Tibial nerve (tissue), 3 donors: ENCODE measurements around the gene CLN5.

- PRO-cap = no peak
- RAMPAGE, long total RNA, 3 experiments = no peak in any of the 3 experiments
These were observed 68.8 kb downstream of the LMO7 start for GRCh38 chr13:75704849-75705374.

DNA sequence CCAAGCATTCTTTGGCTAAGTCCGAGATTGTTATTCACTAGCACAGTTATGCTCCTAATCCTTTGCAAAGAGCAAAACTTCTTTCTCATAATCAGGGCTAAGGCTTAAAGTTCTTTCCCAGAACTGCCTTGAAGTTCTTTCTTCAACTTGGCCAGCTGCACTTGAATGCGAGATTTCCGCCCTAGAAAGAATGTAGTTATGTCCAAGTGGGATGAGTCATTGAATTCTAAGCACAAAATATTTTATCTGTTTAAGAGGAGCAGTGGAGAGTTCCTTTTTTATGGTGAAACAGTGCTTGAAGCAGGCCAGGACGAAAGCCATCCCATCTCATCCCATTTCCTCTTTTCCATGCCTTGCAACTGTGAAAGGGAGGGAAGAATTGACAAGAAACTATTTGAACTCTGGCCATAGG, 174.7 kb downstream of the KCTD12 start:
- PRO-cap = no peak
- RAMPAGE, long total RNA, 3 experiments = no peak in any of the 3 experiments

GRCh38 chr13:76747144-76747602, 139.0 kb downstream of the KCTD12 start:
- PRO-cap = no peak
- RAMPAGE, long total RNA, 3 experiments = no peak in any of the 3 experiments

DNA sequence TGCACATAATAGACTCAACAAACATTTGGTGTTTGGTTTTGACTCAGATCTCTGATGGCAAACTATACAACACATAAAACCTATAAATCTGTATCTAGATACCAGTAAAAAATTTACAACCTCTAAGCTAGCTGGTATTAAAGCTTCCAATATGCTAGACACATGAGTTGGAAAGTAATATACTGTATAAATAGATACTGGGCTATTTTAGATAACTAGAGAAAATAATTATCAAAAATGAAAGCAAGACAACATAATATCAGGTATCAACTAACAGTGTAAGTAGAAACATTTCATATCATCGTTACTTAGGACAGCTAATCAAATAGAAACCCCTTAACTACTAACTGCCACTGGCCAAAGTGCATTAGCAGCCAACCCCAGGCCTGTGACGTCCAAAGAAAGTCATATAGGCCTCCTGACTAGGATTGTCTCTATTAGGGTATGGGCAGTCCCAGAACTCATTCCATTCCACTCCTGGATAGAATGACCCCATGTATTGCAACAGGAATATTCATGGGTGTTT, 53.7 kb downstream of the KCTD12 start:
- PRO-cap = no peak
- RAMPAGE, long total RNA, 3 experiments = no peak in any of the 3 experiments

GRCh38 chr13:76887258-76887762, 1.1 kb upstream of the KCTD12 start:
- PRO-cap = unidirectional peak, minus-strand start at chr13:76887474
- RAMPAGE, long total RNA, 3 experiments = no peak in any of the 3 experiments

DNA sequence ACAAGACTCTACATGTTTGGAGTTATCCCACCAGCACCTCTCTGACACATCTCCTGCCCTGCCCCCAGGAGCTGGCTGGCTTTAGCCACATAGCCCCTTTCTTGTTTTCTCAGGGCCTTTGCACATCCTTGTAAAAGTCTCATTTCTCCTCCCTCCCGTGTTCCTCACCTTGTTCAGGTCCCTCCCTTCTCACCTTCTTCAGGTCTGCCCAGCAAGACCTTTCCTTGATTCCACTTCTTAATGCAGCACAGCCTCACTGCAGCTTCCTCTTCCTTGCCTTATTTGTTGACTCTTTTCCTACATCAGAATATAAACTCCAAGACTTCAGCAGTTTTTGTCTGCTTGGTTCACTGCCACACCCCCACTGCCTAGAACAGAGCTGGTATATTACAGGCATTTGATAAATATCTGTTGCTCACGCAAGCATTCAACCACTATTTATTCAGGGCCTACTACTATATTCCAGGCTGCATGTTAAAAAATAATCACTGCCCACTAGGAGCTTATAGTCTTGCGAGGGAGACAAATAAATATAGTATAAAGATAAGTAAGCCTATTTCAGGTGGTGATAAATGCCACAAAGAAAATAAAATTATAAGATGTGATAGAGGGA, 2.5 kb upstream of the KCTD12 start:
- PRO-cap = no peak
- RAMPAGE, long total RNA, 3 experiments = no peak in any of the 3 experiments

DNA sequence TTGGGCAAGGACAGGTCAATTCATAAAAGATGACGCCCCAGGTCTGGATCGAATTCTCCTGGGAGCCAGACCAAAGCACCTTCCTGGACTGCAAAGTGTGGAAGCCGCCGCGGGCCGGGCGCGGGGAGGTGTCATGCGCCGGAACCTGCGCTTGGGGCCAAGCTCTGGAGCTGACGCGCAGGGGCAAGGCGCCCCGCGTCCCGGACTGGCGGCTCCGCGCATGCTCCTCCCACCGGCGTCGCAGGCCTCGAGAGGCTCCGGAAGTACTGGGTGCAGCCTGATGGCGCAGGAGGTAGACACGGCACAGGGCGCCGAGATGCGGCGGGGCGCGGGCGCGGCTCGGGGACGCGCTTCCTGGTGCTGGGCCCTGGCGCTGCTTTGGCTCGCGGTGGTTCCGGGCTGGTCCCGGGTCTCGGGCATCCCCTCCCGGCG, at the start of gene CLN5:
Gene CLN5, plus strand, starts transcription at position 263 of the 432 bp plus-strand sequence.
- PRO-cap = bidirectional peak, plus-strand start at position 306 of the sequence, minus-strand start at position 135 of the sequence
- RAMPAGE, long total RNA, 3 experiments = start-site peak on the plus strand in 2 of 3 experiments, centred at positions 265 to 353 of the sequence, 18 to 83 reads per replicate

DNA sequence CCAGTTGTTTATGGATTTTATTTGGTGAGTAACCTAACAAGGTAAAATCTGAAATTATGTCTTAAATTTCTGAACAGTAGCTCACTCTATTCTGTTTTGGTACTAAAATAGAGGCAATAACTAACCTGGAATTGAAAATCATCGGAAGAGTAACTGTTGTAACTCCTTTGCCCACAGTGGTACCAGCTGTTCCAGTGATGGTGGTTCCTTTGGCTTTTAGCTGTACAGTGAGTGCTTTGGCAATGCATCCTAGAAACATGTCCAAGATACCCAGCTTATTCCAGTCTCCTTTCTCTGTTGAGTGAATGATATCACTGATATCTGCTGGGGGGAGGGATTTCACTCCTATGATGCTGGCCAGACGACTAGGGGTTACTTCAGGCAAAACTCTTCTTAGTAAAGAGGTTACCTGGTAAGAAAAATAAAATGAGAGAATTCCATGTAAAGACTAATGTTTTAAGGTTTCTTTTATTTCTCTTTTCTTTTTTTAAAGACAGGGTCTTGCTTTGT, 40.6 kb upstream of the FBXL3 start:
- PRO-cap = no peak
- RAMPAGE, long total RNA, 3 experiments = no peak in any of the 3 experiments

DNA sequence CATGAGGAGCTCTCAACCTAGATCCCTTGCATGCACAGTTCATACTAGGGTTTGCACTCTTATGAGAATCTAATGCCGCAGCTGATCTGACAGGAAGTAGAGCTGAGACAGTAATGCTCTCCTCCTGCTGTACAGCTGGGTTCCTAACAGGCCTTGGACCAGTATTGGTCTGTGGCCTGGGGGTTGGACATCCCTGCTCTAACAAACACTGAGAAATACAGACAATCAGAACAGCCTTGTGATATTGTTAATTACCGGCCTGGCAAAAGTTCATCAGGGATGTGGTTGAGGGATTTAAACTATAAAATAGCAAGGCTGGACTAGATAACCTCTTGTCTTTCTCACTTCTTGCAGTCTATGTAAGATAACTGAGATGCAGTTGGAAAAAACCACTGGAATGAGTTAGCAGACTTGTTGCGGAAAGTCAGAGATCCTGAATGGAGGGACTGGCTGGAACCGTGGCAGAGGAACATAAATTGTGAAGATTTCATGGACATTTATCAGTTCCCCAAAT, 82.4 kb upstream of the FBXL3 start:
- PRO-cap = no peak
- RAMPAGE, long total RNA, 3 experiments = no peak in any of the 3 experiments

DNA sequence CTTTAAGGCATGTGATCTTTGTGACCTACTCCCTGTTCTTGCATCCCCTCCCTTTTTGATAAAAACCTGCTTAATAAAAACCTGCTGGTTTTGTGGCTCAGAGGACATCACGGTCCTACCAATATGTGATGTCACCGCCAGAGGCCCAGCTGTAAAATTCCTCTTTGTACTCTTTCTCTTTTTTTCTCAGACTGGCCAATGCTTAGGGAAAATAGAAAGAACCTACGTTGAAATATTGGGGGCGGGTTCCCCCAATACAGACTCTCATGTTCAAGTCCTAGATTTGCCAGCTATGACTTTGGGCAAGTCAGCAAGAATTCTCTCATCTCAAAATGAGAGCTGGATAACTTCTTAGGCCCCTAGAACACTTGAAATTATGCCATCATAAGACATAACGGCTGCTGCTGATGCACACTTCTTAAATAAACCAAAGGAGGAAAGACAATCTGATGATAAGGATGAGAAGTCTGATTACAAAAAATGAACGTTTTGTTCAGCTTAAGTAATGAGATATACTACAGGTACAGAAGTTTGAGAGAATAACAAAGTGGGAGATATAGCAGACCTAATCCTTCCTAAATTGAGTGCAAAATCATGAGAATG, 83.7 kb upstream of the FBXL3 start:
- PRO-cap = no peak
- RAMPAGE, long total RNA, 3 experiments = no peak in any of the 3 experiments

DNA sequence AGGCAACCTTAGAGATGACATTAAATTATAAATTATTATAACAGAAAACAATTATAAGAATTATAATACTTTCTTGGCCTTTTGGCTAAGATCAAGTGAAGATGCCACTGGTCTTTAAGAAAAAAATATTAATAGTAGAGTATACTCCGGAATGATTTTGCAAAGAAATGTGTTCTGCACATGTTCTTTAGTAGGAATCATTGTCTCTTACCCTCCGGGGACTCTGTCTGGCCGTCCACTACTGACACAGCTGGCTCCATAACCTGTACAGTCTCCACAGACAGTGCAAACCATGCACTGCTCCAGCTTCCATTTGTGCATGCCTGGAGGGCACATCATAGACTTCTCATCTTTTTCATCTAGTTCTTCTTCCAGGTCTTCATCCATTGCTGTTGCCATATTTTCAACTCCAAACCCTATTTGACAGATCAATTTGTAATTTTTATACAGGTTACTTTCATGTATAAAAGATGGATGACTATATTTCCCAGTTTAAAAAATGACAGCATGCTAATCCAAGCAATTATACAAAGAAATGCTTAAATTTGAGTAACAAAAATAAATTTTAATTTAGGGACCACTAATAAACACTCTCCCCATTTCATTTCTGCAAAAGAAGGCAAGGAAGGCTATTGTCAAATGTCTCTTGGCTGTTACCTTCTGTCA, 75.8 kb downstream of the MYCBP2 start:
- PRO-cap = no peak
- RAMPAGE, long total RNA, 3 experiments = no peak in any of the 3 experiments

DNA sequence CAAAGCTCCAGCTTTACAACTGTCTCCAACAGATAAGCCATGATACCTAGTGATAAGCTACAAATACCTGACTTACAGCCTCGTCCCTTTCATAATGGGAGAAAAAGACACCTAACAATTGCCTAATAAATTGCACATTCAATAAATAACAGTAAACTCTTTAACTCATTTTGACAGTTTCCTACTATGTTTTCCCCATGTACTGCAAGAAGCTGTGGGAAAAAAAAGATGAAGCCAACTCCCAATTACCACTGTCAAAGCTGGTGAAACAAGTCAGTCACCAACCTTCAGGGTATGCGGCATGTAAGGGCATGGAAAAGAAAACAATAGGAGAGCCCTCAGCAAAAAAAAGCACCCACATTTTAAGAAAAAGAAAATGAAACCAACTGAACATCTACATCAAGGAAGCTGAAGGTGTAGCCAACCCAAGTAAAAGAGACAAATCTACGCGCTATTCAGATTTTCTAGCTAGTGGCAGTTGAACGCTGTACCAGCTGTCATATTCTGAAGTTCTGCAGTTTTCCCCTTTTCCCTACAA, 1.7 kb downstream of the MYCBP2 start:
- PRO-cap = no peak
- RAMPAGE, long total RNA, 3 experiments = no peak in any of the 3 experiments

DNA sequence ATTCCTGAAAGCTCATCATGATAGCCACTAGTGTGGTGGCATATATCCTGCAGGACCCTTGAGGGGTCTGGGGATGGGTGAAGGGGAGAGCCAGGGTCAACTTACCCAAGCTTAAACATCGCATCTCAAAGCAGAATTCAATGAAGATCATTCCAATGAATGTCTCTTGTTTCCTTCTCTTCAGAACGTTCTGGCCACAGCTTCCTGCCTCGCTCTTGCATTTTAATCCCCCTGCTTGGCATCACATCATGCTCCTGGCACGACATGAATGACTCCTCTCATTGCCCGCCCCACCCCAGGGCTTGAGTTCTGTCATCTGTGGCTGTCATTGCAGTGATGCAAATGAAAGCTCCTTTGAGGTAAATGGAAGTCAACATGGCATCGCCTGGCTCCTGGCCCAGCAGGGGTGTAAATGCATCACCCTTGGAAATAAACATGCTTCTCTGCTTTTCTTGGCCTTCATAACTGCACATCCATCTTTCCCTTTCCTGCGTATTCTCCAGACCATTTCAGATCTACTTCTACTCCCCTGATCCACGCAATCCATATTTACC, 48.6 kb downstream of the SCEL start:
- PRO-cap = no peak
- RAMPAGE, long total RNA, 3 experiments = no peak in any of the 3 experiments

DNA sequence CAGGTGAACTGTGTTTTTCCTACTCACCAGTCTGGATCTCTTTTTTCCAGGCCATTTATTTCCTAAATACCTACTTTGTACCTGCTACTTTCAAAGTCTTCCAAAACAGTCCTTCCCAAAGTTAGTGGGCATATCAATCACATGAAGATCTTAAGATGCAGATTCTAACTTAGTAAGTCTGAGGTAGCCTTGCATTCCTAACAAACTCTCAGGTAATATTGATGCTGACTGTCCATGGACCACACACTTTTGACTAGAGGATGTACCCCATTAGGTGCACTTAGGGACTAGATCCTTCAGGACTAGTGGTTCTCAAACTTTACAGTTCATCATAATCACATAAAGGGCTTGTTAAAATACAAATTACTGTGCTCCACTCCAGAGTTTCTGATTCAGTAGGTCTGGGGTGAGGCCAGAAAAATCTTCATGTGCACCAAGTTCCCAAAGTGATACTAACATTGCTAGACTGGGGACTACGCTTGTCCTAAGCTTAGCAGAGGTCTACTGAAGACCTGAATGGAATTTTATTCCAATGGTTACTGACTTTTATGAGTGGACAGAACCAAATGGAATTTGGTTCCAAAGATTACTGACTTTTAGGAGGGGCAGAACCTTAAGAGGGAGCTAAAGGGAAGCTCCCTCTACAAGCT, 1.1 kb downstream of the EDNRB start:
- PRO-cap = no peak
- RAMPAGE, long total RNA, 3 experiments = no peak in any of the 3 experiments

- PRO-cap = no peak
- RAMPAGE, long total RNA, 3 experiments = no peak in any of the 3 experiments
These were observed 61.7 kb upstream of the EDNRB start for GRCh38 chr13:77980274-77980768.

GRCh38 chr13:78045781-78046367, 127.2 kb upstream of the EDNRB start:
- PRO-cap = no peak
- RAMPAGE, long total RNA, 3 experiments = no peak in any of the 3 experiments

- PRO-cap = no peak
- RAMPAGE, long total RNA, 3 experiments = no peak in any of the 3 experiments
These were observed 147.7 kb upstream of the EDNRB start for GRCh38 chr13:78066242-78066821.

GRCh38 chr13:79334311-79335177, 71.5 kb downstream of the RBM26 start:
- PRO-cap = no peak
- RAMPAGE, long total RNA, 3 experiments = no peak in any of the 3 experiments

GRCh38 chr13:79406602-79407059, 576 bp upstream of the RBM26 start:
- PRO-cap = no peak
- RAMPAGE, long total RNA, 3 experiments = no peak in any of the 3 experiments

GRCh38 chr13:79451528-79452009, 29.4 kb upstream of the NDFIP2 start:
- PRO-cap = no peak
- RAMPAGE, long total RNA, 3 experiments = no peak in any of the 3 experiments